Natural killer cell (primary cell): ENCODE data around the gene FARS2.

- PRO-cap: no peak
Measured at GRCh38 chr6:4951925-4952546, 51.8 kb downstream of the RPP40 start.

- PRO-cap: no peak
Measured at GRCh38 chr6:4973582-4974411, 30.0 kb downstream of the RPP40 start.

DNA sequence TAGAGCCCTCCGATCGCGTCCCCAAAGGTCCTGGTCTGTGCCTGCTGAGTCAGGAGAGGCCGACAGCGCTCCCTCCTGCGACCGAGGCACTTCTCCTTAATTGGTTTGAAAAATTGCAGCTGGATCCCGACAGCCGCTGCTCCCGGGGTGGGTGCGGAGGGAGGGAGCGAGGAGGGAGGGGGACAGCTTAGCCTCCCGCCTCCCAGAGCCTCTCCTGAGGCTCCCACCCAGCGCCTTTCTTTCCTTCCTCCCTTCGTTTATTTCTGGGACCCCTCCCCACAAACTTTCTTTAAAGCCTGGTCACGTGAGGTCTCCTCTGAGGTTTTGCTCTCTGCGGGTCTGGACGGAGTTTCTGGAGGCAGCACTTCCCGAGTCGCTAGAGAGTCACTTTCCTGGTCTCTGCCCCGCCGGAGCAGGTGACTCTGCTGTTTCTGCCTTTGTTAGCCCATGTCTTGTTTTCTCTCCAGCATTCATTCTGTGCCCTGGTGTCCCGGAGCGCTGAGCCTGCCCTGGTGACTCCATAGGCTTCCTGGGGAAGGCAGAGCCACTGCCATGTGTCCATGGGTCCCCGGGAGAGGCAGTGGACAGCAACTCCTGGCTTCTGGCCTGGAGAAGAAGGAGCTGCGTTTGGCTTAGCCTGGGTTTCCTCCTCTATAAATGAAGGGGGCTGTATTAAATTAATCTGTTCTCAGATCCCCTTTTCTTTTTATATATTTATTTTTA, 22.5 kb upstream of the RPP40 start:
- PRO-cap: no peak

DNA sequence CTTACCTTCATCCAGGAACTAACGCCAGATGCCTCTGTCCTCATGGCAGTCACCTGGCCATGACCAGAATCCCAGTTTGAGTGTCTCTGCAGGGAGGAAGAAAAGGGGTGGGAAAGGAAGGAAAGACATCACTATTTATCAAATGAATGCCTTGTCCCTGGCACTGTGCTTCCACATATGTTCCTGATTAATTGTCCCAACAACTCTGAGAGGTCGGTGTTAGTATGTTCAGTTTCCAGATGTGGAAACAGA, 31.1 kb upstream of the PPP1R3G start:
- PRO-cap: no peak

DNA sequence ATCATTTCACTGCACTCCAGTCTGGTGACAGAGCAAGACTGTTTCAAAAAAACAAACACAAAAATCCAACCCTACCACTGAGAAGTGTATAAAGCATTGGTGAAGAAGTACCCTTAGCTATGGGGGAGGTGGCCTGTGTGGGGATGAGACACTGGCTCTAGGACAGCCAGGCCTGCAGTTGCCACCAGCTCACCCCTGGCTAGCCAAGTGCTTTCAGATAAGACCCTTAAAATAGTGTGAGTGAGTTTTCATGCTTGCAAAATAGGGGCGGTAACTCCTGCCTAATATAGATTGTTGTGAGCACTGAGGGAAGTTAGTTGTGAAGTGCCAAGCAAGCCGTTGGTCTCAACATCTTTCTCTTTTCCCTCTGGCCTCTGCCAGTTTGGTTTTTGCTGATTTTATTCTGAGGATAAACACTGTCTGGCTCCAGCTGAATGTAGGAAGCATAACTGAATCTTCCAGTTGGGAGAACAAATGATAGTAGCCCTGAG, 11.3 kb downstream of the PPP1R3G start:
- PRO-cap: no peak

GRCh38 chr6:5174687-5175219, 86.0 kb downstream of the LYRM4 start:
- PRO-cap: unidirectional peak, plus-strand start at chr6:5174976

DNA sequence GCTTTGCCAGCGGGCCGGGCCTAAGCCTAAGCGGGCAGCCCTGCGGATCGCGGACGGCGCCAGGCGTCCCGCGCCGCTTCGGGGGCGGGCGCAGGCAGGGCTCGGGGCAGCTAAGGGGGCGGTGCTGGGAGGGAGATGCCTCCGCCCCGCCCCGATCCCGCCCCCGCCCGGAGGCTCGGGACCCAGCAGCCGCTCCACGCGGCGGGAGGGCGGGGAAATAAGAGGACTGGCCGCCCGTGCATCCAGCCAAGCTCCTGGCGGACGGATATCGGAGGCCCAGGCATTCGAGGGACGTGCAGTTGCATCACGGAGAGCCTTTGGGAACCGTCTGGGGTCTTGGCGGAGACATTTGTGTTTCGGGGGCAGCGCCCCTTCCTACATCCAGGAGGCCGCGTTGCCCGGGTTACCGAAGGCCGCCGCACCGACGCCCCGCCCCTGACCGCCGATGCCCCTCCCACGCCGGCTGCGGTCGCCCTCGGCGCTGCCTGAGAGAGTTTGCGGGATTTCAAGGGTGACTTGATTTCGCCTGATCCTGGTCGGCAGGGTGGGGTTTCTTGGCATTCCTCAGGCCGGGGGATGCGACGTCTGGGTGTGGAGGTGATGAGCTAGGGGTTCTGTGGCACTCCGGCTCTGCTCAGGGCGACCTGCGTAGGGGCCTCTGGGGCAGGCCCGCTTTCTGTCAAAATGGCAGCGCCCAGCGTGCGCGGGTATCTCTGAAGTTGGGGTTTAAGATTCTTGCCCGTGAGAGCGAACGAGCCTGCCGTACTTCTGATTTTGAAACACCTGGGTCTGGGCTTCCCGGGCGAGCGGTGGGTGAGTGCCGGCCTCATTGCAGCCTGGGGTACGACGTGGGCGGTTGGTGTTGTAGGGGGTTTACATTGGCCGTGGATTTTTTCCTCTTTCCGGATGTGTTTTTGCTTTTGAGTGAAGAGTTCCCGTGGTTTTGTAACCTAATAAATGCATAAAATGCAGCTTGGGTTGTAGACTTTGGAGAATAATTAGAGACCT, at the start of gene FARS2:
TSS of gene FARS2 (plus strand) at position 666 of the 1,008 bp plus-strand sequence.
- PRO-cap: bidirectional peak, plus-strand start at position 215 of the sequence, minus-strand start at position 103 of the sequence; unidirectional peak, plus-strand start at position 457 of the sequence; unidirectional peak, plus-strand start at position 697 of the sequence; bidirectional peak, plus-strand start at position 829 of the sequence, minus-strand start at position 851 of the sequence

DNA sequence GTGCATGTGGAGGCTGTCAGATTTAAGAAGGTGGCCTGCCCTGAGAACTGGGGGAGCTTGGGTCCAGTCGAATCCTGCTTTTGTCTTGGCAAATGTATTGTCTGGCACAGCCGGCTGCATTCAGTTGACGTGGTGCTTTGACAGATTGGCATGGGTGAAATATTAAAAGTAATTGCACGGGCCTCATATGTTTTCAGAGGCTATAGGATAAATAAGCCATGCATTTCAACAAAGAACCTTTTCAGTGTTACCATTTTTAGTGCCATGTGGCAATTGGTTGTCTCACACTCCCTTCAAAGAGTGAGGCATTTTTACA, 361.1 kb downstream of the NRN1 start:
- PRO-cap: no peak

- PRO-cap: no peak
Measured at GRCh38 chr6:5663253-5663747, 343.4 kb downstream of the NRN1 start.

DNA sequence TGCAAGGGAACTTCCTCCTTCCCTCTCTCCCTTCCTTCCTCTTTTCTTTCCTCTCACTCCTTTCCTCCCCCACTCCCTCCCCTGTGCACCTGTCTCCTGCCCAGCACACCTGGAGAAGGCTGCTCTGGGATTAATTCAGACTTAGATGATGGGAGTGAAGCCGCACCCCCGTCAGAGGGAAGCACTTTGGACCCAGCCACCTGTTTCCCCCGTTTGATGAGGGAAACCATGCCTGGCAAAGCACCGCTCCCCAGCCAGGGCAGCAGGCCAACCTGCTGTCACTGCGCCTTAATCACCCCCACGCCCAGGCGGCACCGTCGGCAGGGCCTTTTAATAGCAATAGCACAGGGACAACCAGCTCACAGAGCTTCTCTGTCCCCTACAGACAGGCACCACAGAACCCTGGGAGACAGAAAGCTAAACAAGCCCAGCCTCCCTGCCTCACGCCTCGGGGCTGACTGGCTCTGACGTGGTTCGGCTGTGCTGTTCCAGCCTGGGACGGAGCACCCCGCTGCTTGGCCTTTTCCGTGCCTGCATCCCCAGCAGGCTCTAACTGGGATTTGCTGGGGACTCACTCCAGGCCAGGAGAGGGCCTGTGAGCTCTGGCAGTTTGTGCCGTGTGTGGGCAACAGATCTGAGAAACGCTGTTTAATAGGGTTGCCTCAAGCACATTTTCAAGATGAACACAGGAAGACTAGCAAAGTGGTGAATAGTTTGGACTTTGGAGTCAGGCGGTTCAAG, 223.9 kb downstream of the NRN1 start:
- PRO-cap: no peak

GRCh38 chr6:6591657-6592074, 3.1 kb downstream of the LY86 start:
- PRO-cap: no peak

DNA sequence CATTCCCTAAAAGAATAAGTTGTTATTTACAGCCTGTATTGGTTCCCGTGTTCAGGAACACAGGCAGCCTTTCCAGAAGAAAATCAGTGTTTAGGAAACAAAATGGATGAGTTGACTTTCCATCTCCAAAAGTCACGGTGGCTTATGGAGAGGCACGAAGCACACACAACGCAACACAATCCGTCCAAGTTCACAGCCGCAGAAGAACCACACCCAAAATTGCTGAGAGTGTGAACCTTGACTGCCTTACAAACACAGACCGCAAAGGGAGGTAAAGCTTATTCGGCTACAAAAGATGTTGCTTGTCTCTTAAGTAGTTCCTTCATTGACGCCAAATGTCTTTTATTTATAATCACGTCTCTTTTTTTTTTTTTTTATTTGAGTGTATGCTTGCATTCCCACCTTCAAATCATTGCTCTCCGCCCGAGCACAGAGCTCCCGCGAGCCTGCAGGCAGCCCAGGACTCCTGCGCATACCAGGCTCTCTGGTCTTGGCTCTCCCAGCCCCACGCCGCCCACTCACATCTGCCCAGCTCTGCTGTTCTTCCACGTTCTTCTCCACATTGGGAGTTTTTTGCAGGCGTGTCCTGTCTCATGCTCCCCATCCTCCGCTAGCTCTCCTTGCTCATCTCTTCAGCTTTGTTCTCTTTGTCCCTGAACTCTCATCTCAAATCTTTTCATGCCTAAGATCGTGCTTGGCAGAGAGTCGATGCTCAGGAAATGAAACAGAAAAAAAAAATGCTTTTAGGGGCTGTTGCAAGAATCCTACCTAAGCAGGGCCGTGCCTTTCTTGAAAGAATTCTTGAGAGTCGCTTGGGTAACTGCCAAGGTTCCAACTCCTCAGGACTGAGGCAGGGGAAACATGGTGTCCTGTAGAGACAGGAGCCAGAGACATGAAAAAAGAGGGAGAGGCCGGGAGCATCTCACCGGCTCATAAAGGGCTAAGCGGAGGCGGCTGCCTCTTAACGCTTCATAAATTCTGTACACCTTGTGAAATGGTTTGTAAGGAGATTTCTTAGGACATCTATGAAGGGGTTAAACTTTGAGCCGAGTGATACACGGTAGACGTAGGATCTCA, 25.8 kb downstream of the LY86 start:
- PRO-cap: no peak

DNA sequence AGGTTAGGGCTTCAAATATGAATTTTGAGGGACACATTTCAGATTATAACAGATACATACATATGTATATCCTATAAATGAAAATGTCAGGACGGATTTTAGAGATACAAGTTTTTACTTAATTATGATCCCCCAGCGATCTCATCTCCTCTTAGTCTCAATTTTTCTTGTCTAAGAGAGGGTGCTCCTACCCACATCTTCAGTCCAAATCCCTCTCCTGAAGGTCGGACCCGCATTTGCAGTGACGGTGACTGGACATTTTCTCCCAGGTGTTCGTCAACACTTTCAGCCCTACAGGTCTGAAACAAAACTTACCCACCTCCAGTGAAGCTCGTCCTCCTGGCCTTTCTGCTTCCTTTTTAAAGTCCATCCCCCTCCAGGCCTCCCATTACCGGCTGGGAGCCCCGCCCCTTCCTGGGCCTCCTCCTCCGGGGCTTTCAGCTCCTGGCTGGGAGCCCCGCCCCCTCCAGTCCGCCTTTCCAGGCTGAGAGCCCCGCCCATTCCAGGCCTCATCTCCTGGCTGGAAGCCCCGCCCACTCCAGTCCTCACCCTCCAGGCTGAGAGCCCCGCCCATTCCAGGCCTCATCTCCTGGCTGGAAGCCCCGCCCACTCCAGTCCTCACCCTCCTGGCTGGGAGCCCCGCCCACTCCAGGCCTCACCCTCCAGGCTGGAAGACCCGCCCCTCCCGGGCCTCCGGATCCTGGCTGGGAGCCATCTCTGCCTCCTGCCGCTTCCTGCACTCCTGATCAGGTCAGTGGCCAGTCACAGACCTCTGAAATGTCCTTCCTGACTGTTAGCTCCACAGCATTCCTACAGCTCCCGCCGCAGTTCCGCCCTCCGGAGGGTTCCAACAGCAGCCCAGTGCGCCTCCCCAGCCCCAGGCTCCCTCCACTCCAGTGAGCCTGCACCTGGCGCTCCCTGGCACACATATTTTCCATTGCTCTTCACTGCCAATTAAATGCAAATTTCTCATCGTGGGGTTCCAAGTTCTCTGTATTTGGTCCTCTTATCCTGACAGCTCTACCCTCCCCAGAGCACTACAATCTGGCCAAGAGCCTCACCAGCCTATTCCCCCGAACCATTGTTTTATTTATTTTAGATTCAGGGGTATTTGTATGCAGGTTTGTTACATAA, 98.4 kb downstream of the LY86 start:
- PRO-cap: no peak

GRCh38 chr6:6725692-6726189, 137.2 kb downstream of the LY86 start:
- PRO-cap: no peak

DNA sequence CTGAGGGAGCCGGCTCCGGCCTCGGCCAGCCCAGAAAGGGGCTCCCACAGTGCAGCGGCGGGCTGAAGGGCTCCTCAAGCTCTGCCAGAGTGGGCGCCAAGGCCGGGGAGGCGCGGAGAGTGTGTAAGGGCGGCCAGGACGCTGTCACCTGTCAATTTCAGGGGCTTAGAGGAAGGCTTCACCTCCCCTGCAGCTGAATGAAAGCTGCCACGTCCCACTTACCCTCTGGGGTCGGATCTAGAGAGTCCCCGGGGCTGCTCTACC, 157.5 kb downstream of the LY86 start:
- PRO-cap: unidirectional peak, plus-strand start at position 101 of the sequence

- PRO-cap: no peak
Measured at GRCh38 chr6:6790830-6791072, 202.2 kb downstream of the LY86 start.

DNA sequence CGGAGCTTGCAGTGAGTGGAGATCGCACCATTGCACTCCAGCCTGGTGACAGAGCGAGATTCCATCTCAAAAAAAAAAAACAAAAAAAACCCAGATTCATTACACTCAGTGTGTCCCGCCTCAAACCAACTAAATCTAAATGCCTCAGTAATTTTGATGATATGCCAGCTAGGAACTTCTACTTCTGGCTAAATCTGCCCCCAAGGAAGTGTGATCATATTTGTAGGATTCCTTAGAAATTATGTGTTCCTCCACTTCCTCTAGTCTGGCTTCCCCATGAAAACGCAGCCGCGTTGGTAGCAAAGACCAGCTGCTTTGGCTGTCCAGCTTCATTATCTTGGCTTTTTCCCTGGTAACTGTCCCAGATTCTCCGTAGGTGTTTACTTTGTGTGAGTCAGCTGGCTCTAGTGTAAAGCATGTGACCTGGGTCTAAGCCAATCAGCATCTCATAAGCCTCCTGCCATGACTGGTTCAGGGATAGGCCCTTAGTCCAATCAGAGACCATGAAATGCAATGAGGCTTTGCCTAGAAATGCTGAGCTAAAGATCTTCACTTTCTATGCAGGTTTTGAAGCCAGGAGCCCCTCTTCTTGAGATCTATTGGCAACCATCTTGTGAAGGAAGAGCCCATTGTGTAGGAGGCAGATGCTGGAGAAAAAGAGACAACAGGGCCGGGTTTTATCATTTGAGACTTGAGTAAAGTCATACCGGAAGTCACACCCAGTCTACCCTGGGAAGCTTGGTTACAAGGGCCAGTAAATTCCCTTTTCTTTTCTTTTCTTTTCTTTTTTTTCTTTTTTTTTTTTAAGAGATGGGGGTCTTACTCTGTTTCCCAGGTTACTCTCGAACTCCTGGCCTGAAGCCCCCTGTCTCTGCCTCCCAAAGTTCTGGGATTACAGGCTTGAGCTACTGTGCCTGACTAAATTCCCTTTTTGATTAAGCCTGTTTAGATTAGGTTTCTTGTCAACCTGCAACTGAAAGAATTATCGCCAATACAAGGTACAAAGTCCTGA, 256.6 kb upstream of the RREB1 start:
- PRO-cap: no peak

GRCh38 chr6:6881657-6882354, 226.0 kb upstream of the RREB1 start:
- PRO-cap: no peak

DNA sequence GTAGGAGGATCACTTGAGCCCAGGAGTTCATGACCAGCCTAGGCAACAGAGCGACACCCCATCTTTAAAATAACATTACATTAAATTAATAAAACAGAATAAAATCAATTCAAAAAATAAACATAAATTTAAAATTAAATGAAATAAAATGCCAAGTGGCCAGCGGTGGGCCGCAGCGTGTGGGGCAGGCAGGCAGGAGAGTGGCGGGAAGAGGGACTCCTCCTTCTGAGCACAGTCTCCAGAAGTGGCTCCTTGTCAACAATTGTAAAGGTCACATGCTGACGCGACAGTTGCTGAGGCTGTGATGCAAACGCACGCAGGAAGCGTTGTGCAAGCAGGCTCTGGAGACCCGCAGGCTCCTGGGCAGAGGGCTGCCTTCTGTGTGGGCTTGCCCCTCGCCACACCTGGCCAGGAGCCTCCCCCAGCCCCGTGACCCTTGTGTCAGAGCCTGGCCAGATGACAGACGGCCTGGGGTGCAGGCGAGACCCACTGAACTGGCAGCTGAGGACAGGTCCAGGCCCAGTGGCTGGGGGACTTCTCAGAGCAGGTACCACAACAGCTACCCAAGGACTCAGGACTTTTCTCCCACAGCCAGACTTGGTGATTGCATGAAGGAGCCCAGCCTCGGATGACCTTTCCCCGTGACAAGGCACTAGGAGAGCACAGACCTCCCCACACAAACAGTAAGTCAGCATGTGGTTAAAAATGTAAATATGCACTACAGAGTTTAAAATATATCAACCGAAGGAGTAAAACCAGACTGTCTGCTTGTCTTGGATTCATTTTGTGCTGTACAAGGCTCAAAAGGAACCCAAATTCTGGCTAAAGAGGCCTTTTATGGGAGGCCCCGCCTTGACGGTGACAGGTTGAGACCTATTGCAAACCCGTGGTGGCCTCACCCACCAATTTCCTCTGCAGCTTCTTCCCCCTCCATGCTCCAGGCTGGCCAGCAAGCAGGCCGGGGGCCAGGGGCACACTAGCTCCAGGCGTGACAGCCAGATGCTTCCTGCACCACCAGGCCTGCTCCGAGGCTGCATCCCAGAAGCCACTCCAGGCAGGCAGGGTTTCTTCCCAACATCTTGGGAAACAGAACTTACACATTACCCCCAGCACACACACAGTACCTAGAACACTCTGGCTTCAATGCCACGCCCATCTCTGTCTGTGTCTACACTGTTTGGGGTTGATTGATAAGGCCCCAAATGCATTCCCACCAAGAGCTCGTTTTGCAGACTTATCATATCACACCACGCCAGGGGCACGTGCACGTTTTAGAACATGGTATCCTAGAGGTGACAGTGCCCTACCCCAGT, 222.0 kb upstream of the RREB1 start:
- PRO-cap: no peak

DNA sequence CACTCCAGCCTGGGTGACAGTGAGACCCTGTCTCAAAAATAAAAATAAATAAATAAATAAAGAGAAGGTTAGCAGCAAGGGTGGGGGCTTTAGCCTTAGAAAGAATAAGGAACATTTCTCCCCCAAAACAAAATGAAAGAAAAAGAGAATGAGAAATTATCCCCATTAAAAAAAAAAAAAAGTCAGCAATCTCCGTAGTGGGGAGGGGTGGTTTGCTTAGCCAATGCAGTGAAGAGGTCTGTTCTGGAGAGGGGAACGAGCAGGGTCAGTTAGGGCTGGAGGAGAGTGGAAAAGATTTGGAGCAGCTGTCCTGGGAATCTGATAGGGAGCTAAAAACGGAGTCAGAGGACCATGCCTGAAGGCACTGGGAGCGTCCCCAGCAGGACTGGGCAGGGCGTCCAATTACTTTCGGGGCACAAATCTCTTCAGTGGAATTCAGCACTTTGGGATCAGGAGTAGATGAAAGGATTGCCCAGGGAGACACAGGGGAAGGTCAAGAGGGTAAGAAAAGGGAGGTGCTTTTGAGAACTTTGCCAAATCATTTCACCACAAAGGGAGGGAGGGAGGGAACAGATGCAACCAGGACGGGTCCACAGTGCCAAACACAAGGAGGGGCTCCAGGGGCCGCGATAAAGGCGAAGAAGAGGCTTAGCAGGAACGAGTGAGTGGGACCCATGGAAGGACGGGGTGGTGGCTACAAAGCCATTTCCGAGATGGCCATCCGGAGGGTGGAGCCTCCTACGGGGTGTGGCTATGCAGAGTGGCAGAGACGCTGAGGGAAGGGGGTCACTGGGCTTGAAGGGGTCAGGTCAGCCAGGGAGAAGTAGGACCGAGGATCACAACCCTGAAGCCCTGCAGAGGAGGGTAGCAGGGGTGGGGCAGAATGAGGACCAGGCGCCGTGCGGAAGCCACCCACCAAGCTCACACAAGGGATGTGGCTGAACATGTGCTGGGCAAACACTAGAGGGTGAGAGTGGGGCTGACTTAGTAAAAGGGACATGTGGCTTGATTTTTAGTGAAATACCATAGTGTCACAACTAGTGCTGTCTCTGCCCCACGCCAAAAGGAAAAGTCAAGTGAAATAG, 180.1 kb upstream of the RREB1 start:
- PRO-cap: no peak